Epidermal melanocyte (primary cell): Measurements from ENCODE around the gene ENSG00000188897.

DNA sequence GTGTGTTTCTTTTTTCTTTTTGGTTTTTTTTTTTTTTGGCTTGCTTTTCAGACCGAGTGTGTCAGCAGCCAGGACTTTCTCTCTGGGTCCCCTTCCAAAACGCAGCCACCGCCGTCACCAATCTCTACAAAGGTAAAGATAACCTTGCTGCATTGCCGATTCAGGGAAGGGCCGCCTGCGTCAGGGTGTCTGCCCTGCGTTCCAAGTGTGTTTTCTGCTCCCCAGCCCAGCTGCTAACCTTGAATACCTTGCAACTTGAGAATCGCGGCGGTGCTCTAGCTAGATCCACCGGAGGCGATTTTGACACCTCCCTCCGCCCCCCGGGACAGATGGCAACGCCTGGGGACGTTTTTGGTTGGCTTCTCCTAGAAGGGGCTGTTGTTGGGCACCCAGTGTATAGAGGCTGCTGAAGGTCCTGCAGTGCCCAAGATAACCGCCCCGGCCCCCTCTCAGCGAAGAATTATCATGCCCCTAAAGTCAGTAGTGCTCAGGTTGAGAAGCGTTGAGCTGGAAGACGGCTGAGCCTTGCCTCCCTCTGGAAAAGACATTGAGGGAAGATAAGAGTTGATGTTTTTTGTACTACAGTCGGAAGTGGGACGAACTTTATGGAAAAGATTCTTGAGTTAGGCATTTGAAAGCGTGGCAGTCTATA lies 1.6 kb downstream of the HAPSTR1 start:
- RRBS = 0% methylated on average over 2 of the region's 25 CpGs

GRCh38 chr16:9094254-9094868 lies 2.9 kb downstream of the HAPSTR1 start:
- RRBS = no CpG with 5 or more reads among the region's 5 CpGs

DNA sequence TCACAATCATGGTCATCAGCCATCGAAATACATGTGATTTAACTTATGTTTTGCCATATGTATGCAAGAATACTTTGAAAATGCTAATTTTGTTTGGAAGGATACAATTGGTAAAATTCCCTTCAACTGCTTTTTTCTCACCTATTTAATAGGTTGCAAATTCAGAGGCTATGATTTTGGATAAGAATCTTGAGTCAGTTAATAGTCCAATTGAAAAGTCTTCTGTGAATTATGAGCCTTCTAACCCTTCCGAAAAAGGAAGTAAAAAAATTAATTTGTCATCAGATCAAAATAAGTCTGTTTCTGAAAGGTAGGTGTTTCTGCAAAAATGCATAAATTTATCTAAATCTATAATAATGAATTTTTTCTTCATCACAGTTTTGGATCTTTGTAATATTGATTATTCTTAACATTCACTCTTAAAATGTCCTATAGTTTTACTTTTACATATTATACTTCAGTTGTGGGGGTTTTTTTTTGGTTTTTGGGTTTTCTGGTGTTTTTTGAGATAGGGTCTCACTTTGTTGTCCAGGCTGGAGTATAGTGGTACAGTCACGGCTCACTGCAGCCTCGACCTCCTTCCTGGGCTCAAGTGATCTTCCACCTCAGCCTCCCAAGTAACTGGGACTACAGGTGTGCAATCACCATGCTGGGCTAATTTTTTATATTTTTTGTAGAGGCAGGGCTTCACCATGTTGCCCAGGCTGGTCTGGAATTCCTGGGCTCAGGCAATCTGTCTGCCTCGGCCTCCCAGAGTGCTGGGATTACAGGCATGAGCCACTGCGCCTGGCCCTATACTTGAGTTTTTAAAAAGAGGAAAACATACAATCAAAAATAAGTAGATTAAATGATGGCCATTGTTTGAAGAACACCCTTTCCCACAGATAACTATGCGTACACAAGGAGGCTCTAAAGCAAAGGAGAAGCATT lies 71.6 kb downstream of the ATF7IP2 start:
- RRBS = no CpG with 5 or more reads among the region's 7 CpGs

- RRBS = no CpG with 5 or more reads among the region's 4 CpGs
Observed at GRCh38 chr16:10564636-10565102, 15.7 kb downstream of the EMP2 start.

- RRBS = no CpG with 5 or more reads among the region's 6 CpGs
Observed at GRCh38 chr16:10565103-10565553, 15.3 kb downstream of the EMP2 start.

DNA sequence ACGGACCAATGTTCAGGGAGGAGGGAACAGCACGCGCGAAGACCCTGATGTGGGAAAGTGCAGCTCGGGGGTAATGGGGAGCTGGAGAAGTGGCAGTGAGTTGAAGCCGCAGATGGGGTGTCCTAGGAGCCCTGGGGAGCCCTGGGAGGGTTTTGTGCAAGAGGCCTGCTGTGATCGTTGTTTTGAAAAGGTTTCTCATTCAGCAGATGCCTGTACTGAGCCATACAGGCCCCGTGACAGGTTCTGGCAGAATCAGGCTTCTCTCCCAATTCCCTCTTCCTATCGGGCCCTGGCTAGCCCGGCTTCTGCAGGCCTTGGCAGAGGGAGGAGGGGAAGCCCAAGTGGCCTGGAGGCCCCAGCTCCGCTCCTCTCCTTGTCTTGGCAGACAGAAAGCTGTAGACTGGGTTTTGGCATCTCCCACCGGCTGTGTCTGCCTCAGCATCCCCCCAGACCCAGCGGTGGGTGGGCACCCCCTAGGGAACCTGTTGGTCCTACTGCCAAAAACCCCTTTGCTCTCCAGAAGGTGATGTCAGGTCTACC lies 38.4 kb upstream of the EMP2 start:
- RRBS = 63% methylated on average over 1 of the region's 13 CpGs

DNA sequence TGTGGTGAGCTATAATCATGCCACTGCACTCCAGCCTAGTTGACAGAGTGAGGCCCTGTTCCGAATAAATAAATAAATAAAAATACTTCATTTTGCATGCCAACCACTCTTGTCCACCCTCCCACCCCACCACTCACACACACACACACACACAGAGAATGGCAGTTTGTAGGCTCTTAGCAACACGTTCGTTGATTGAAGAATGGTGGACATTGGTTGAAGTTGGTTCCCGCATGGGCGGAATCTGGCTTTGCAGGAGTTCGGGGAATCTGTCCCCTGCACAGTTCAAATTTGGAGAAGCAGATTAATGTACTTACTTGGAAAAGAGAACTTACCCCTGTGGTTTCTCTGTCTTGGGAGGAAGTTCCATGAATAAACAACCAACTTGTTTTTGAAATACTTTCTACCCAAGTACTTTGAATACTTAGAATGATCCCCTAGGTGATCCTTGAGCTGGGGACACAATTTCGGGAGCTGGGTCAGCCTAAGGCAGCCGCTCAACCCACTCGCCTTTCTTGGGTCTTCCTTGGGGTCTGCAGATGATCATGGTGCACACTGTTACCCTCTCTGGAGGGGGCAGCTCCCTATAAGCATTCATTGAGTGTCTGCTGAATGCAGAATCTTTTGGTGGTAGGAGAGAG lies 28.1 kb upstream of the TVP23A start:
- RRBS = no CpG with 5 or more reads among the region's 9 CpGs

GRCh38 chr16:10886872-10887306 lies 9.9 kb downstream of the CIITA start:
- RRBS = no CpG with 5 or more reads among the region's 4 CpGs

DNA sequence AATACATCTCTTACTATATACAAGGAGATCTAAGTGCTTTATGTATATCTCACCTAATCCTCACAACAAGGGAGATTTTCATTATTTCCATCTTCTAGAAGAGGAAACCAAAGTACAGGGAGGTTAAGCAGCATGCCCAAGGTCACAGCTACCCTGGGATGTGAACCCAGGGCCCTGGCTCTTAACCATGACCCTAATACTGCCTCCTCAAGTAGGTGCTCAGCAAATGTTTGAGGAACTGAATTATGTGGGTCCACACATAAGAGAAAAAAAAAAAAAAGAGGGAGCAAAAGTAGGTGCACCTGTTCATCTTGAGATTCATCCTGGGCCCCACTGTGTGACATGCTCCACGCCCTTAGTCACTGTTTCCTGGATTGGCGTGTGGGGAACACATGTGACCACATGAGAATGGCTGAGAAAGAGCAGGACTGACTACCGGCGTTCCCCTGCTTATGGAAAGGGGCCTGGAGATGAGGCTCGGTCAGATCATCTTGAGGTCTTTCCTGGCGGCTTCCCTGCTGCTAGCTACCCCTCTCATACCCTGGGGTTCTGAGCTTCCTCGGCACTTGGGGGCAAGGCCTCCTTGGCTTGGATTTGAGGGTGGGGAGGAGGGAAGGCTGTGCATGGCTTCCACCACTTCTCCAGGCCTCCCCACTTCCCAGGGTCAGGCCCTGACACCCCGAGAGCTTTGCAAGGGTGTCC lies 4.0 kb downstream of the DEXI start:
- RRBS = no CpG with 5 or more reads among the region's 8 CpGs

GRCh38 chr16:10964213-10964671 lies 19.9 kb downstream of the CLEC16A start:
- RRBS = no CpG with 5 or more reads among the region's 13 CpGs

DNA sequence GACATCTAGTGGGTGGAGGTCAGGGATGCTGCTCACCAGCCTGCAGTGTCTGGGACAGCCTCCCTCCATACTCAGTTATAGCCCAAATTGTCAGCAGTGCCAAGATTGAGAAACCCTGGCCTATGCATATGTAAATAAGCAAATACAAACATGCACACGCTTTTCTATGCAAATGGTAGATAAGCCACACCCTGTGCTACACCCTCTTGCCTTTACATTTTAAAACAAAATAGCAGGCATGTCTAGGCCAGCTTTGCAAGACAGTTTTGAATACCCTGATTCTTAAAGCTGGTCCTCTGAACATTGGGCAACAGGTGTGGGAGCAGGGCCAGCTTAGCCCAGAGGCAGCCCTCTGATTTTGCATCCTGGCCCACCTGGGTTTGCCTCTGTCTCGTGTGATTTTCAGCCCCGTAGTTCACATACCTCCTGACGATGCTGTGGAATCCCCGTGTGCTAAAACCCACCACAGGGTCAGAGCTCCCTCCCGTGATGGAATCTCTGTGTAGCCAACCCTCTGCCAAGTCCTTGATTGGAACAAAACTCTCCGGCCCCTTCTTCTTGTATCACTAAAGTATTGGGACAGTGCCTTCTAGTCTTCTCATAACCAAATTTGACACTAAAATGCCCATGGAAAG lies 37.7 kb downstream of the CLEC16A start:
- RRBS = no CpG with 5 or more reads among the region's 7 CpGs

GRCh38 chr16:11016720-11017754 lies 72.7 kb downstream of the CLEC16A start:
- RRBS = no CpG with 5 or more reads among the region's 15 CpGs

DNA sequence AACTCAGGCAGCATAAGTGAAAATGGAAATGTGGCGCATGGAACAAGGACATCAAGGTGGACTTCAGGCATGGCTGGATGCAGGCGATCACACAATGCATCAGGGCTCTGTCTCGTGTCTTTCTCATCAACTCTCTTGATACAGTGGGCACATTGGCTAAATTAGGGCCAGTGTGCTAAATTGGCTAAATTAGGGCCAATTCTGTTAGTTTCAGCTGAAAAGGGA lies 17.7 kb downstream of the SOCS1 start:
- RRBS = no CpG with 5 or more reads among the region's 3 CpGs

- RRBS = 2% methylated on average over 25 of the region's 50 CpGs
Observed at GRCh38 chr16:11255602-11256035, 385 bp downstream of the SOCS1 start.

DNA sequence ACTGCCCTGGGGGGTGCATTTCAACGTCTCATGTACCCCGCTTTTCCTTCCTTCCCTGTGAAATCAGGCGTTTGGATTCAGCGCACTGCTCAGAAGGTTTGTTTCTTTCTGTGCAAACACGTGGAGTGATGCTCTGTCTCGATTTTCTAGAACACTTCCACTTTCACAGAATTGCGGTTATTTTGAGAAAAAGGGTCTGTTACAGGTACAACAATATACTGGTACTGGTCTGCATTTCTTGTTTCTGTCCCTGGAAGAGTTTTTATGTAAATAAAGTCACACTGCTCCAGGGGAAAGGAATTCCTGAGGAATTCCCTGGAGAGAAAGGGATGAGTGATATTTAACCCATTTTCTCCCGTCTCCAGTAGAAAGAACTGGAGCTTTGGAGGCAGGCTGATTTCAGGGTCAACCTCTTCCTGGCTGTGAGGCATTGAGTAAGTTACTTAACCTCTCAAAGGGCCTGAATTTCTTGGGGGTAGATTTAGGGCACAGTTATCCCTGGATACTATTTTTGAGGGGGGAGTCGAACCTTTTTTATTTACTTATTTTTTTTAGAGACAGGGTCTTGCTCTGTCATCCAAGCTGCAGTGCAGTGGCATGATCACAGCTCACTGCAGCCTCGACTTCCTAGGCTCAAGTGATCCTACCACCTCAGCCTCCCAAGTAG lies 16.1 kb upstream of the RMI2 start:
- RRBS = no CpG with 5 or more reads among the region's 10 CpGs

GRCh38 chr16:11333563-11334272 lies 11.5 kb upstream of the RMI2 start:
- RRBS = no CpG with 5 or more reads among the region's 10 CpGs

GRCh38 chr16:11354665-11355701 lies 9.7 kb downstream of the RMI2 start:
- RRBS = no CpG with 5 or more reads among the region's 16 CpGs

DNA sequence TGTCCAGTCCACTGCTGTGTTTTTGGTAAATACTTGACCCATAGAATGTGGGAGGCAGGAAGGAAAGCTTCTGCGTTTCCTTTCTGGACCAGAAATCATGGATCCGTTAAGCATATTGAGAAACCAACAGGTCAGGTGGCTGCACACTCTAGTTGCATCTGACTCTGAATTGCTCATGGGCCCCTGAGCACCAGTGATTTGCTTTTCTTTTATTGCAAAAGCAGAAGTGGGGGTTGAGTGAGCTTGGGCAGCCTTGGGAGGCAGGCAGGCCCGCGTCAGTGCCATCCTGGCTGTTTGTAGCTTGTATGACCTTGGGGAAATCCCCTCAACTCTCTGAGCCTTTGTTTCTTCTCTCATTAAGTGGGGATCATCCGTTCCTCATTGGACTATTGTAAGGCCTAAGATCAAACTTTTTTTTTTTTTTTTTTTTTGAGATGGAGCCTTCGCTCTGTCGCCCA lies 25.3 kb downstream of the RMI2 start:
- RRBS = no CpG with 5 or more reads among the region's 7 CpGs

- RRBS = no CpG with 5 or more reads among the region's 7 CpGs
Observed at GRCh38 chr16:11379448-11379883, 34.2 kb downstream of the RMI2 start.

DNA sequence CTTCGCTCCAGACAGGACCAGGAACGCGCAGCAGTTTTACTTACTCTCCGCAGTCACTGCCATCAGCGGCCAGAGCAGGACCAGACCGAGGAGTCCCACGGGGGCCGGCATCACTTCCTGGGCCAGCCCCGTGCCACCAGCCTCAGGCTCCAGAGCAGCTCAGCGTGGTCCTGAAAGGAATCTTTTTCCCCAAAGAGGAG lies at the start of gene ENSG00000188897:
Gene ENSG00000188897, minus strand, starts transcription at position 183 of the 200 bp plus-strand sequence.
- RRBS = no CpG with 5 or more reads among the region's 10 CpGs